Measurements from ENCODE around the gene GBP1.

GRCh38 chr1:88341338-88341938, 342.6 kb upstream of the PKN2 start:
- PRO-cap = no peak

GRCh38 chr1:88661205-88661476, 22.9 kb upstream of the PKN2 start:
- PRO-cap = no peak

DNA sequence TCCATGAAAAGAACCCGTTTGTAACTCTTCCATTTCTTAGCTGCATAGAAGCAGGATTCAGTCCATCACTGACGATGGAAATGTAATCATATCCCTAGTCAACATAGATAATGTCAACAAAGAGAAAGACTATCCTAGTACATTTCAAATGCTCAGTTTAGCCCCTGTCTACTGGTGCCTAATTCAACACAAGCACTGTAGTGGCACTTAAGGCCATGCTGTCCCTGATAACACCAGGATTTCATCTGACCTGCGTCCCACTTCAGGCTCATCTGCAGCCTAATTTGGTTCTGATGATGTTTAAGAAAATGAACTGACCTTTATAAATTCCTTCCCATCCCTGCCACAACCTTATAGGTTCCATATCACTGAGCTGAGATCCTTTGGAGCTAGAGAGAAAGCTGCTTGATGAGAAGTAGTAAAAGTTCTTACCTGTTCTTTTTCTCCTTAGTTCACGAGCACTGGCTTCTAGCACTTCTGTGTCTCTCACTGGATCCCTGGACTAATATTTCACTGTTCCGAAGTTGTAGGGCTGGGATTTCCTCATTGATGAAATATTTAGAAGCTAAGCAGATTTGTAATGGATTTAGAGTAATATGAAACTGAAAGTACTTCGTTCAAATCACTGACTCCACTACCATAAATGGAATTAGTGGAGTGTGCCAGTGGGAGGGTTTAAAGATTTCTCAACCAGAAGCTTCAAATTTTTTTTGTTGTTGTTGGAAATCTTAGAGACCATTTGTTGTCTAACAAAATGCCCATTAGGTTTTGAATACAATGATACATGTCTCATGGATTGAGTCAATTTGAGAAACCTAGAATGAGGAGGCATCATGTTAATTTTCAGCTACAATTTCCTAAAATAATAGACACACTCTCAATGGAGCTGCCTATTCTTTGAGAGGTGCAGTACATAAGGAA, at the start of gene GBP1:
TSS of gene GBP1 (minus strand) at position 481 of the 921 bp plus-strand sequence.
- PRO-cap = no peak

DNA sequence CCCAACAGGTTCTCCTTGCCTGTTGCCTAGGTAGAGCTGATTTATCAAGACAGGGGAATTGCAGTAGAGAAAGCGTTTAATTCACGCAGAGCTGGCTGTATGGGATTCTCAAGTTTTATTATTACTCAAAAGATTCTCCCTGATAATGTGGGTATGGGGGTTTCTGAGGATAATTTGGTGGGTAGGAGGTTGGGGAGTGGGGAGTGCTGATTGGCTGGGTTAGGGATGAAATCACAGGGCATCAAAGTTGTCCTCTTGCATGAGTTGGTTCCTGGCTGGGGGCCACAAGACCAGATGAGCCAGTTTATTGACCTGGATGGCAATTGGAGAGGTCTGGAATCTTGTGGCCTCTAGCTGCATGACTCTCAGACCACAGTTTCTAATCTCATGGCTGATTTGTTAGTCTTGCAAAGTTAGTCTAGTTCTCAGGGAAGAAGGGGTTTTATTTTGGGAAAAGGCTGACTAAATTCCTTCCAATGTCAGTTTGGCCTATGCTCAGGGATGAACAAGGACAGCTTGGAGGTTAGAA, 3.2 kb upstream of the GBP1 start:
- PRO-cap = no peak

DNA sequence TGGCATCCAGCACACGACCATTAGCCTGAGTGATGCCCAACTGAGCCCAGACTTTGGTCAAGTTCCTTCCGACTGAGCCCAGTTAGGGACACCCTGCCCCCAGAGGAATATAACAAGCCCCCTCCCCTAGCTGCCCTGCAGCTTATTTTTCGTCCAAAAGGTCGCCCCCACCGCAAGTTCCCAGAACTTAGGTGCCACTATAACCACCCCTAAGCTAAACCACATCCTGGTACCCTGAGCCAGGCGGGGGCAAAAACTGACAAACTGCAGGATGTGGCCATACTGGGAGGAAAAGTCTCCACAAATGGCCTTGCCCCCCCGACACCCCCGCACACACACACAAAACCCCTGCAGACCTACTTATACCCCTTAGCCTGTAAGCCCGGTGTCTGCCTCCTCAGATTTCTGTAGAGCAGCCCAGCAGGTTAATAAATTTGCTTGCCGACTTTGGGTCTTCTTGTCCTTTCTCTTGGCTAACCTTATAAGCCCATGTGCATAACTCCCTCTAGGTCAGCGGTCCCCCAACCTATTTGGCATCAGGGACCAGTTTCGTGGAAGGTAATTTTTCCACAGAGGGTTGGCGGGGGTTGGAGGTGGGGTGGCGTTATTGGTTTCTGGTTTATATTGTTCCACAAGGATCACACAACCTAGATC, 13.0 kb downstream of the GBP5 start:
- PRO-cap = no peak

- PRO-cap = no peak
Measured at GRCh38 chr1:89583165-89583966, 49.6 kb upstream of the LRRC8C start.

GRCh38 chr1:89609620-89610627, 23.0 kb upstream of the LRRC8C start:
- PRO-cap = unidirectional peak, minus-strand start at chr1:89609907

GRCh38 chr1:89632275-89632840, 562 bp upstream of the LRRC8C start:
- PRO-cap = bidirectional peak, plus-strand start at chr1:89632721, minus-strand start at chr1:89632600

DNA sequence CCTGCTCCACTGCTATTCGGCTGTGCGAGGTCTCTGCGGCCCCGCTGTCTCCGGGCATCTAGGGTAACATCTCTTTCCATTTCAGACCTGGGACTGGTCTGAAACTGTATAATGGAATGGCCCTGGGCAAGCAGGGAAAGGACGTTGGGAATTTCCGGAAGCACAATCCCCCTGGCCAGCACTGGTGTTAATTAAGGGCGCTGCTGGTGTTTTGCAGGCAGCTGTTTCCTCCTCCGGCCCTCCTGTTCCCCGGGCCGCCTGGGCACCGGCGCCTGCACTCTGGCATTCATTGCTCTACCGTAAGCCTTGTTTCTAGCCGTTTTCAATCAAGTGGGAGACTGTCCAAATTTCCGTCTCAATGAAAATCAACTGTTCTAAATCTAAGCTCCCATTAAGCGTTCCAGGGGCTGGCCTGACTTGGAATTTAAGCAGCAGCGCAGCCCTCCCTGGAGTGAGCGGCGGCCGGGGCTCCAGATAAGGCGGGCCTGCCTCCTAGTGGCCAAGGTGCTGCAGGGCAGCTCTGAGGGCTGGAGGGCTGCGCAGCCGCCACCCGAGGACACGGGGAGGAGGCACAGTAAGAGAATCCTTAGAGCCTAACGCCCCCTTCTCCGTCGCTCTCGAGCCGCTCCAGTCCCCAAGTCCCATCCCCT, 58.1 kb upstream of the LRRC8D start:
- PRO-cap = no peak

DNA sequence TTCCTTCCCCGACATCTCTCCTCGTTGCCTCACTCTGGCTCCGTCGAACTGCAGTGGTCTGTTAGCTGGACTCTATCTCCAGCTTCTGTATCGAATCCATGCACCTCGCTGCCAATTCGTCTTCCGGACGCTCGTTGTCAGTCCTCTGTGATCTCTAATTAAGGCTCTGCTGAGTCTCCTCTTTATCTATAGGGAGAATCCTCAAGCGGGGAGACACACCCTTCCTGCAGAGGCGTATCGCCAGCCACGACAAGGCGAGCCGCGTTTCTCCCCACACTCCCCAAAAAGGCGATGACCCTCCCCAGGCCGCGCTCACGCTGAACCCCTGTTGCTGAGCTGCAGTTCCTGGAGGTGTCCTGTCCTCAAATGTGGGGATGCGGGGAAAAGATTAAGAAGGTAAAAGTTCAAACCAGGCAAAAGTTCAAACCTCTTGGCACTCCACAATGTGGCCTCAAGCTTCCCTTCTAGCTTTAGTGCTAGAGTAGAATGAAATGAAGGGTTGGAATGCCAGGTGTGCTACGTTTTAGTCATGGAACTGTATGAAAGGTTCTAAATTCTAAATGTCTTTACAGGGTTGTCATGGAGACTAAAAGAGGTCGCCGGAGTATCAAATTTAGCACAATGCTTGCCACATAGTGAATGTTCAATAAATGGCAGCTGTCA, 57.4 kb upstream of the LRRC8D start:
- PRO-cap = no peak

GRCh38 chr1:89844334-89844727, 23.5 kb downstream of the LRRC8D start:
- PRO-cap = no peak

GRCh38 chr1:89942703-89943249, 52.1 kb upstream of the ZNF326 start:
- PRO-cap = no peak

DNA sequence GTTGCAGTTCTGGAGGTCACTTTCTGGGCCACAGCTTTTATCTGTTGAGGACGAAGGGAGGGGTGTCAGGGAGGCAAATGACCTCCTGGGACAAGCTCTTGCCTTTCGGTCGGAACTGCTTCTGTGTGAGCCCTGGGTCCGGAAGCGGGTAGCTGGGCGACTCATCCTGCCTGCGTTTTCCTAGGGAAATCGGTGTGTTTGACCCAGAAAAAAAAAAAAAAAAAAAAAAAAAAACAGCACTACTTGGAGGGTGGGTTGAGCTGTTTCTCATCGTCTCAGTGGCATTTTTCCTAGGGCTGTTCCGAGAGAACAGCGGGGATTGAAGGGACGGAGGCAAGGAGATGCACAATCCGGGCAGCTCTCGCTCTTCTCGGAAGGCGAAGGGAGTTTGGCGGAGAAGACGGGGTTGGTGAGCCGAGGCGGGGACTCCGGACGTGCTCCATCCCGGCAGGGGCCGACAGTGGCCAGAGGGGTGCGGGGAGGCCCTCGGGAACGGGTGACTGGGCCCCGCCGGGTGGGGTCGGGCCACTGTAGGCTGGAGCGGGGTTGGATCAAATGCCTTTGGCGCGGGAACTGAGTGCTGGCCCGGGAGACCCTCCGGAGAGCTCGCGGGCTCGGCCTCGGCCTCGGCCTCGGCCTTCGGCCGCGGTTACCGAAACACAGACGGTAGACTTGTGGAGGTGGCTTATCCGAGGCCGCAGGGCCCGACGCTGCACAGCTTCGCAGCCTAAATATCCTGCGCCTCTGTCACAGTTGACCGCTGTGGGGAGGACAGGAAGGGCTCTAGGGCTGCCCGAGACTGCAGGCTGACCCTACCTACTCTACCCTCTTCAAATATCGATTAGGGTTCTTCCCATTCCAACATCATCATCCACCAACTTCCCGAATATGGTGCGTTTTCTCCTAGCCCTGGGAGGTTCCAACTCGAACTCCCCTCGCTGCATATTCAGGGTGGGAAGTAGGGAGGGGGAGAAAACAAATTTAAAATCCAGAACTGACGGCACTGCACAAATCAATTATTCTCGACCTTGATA, 2.5 kb upstream of the BARHL2 start:
- PRO-cap = no peak

DNA sequence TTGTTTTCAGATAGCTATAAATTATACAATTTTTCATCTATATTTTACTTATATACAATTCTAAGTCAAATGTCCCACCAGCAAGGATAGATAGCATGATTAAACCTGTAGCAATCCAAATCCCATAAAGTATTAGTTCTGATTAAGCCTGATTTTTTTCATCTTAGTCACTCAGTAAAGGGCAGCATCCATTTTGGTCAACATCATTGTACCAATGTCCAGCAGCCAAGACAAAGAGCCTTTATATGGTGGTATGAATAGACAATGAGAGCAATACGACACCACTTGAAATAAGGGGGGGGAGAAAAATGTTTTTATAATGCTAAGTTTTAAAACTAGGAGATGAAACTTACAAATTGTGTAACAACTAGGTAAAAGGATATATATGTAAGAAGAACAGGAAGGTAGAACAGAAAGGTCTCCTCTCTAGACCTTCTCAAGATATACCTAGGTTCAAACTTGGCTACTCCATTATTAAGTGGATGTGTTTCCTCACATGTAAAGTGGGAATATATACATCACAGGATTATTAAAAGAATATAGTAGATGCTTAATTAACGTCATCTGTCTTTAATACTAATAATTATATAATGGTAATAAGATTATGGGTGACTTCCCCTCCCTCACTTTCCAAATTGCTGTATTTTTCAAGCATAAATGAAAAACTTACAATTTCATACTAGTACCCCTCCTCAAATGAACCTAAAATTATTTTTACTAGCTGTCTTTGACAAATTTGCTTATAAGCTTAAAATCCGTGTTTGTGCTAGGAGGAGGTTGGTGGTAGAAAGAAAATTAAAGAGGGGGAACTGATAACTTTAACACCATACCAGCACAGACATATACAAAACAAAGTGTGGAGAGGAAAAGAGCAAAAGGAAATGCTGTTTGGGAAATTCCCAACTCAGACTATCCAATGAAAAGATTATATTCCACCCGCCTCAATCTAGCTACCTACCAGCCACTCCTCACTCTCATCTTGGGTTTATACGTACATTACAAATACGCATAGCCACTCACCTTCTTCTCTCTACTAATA, 7.1 kb downstream of the ZNF644 start:
- PRO-cap = no peak

GRCh38 chr1:91606536-91607317, 106.1 kb downstream of the CDC7 start:
- PRO-cap = no peak

- PRO-cap = no peak
Measured at GRCh38 chr1:91738365-91738773, 147.6 kb downstream of the TGFBR3 start.

DNA sequence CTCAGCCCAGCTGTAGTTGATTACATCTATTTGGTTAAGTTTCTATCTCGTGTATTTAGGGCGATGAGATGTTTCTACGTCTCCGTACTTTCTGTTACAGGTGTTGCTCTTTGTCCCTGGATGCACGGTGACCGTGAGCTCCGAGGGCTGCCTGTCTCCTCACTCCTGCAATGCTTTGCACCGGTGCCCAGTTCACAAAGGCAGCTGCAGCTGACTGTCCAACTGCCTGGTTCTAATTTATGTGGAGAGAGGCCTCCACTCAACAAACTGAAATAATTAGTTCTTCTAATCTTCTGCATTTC, 108.3 kb downstream of the TGFBR3 start:
- PRO-cap = no peak

DNA sequence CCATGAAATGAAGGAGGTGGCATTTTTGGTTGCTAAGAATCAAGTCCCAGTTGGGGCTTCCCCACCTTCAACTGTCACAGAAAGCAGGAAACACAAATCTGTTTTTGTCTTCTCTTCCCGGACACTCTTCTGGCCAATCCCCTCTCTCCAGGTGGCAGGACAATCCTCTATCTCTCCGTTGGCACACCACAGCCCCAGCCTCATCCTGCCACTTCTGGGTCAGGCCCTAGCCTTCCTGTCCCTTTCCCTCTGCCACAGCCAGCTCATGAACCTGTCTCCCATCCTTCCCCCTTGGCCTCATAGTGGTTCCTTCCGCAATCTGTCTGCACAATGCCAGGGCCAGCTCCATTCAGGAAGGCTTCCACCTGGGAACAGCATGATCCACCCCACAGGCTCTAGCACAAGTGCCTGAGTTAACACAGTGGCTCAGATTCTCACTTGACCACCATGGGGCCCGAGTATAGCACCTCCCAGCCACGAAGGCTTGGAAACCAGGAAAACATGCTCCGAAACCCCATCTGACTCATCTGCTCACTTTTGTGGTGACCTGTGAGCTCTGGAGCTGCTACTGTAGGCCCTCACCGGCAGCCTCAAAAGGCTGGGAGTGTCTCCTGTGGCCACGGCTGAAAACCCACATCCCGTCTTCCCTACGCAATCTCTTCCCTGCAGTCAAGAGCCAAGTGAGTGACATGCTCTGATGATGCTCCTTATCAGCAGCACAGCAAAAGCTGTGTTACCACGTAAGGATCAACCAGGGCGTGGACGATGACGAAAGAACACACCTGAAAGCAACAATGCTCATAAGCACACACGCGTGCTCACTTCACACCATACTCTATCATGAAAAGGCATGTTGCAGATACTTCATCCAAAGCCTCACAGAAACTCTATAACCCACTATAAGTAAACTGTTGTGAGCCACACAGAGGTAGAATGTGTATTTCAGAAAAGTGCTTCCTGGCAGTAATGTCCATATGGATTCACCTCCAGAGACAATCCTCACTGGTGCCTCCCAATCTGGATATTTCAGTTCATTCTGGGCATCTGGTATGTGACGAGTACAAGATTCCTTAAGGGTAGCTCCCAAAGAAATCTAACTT, 81.4 kb downstream of the TGFBR3 start:
- PRO-cap = no peak

- PRO-cap = no peak
Measured at GRCh38 chr1:92168693-92169043, 49.0 kb upstream of the C1orf146 start.

- PRO-cap = no peak
Measured at GRCh38 chr1:92485785-92486425, 820 bp downstream of the GFI1 start.

All from left cardiac atrium (tissue), 1 donor.